Left lobe of liver (tissue), 1 donor: Measurements from ENCODE around the genes H2AC13, H2AC17, OR2B2, OR2B6, ZSCAN26 and ZSCAN31.

GRCh38 chr6:27687437-27688466 is 120.0 kb downstream of the H2BC13 start:
- PRO-cap, result unidirectional peak, plus-strand start at chr6:27688184

GRCh38 chr6:27752216-27752698 is 55.5 kb downstream of the H2BC13 start:
- PRO-cap, result no peak

- PRO-cap, result bidirectional peak, plus-strand start at chr6:27808173, minus-strand start at chr6:27807918
These were observed at the start of gene H2AC13 for GRCh38 chr6:27808080-27808351. TSS of gene H2AC13 (plus strand) at chr6:27808173.

DNA sequence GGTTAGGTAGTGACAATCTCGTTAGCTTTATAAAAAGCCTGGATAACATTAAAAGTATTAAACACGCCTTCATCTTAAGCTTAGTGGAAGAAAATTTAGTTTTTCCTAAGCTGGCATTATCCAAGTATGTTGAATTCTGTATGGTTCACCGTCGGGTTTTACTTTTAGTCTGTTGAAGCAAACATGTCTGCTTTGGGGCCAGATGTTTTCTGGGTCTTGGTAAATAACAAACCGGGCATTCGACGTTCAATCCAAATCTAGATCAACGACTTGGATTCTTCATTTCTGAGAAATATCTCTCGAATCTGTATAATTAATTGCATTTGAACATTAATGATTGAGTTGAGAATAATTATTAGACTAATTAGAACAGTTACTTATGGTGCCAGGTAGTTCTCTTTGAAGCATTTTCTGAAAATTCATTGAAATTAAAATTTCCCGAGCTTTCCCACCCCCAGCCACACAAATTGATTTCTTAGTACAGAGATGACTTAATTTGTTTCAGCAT is 850 bp downstream of the H2AC13 start:
- PRO-cap, result no peak

GRCh38 chr6:27867960-27868185 is 485 bp upstream of the H1-5 start:
- PRO-cap, result no peak

- PRO-cap, result unidirectional peak, minus-strand start at chr6:27893076; bidirectional peak, plus-strand start at chr6:27893425, minus-strand start at chr6:27893185
These were observed at the start of gene H2AC17 for GRCh38 chr6:27892554-27893314. TSS of gene H2AC17 (minus strand) at chr6:27893185.

- PRO-cap, result no peak
These were observed at the start of gene OR2B2 for GRCh38 chr6:27912177-27912665. TSS of gene OR2B2 (minus strand) at chr6:27912396.

DNA sequence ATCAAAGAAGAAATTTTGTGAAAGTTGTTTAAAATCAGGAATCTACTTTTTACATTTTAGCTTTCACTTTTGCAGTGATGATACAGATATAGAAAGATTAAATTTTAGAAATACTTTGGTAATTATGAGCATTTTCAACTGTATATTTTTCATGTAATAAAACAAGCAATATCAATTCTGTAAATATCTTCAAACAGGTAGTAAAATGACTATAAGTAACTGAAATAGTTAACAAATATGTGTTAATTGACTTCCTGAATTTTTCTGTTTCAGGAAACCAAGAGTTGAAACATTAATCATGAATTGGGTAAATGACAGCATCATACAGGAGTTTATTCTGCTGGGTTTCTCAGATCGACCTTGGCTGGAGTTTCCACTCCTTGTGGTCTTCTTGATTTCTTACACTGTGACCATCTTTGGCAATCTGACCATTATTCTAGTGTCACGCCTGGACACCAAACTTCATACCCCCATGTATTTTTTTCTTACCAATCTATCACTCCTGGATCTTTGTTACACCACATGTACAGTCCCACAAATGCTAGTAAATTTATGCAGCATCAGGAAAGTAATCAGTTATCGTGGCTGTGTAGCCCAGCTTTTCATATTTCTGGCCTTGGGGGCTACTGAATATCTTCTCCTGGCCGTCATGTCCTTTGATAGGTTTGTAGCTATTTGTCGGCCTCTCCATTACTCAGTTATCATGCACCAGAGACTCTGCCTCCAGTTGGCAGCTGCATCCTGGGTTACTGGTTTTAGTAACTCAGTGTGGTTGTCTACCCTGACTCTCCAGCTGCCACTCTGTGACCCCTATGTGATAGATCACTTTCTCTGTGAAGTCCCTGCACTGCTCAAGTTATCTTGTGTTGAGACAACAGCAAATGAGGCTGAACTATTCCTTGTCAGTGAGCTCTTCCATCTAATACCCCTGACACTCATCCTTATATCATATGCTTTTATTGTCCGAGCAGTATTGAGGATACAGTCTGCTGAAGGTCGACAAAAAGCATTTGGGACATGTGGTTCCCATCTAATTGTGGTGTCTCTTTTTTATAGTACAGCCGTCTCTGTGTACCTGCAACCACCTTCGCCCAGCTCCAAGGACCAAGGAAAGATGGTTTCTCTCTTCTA is at the start of gene OR2B6:
OR2B6 (plus strand) TSS at position 299 of the 1,131 bp plus-strand sequence.
- PRO-cap, result no peak

GRCh38 chr6:28148181-28148689 is 6.6 kb downstream of the ZKSCAN8 start:
- PRO-cap, result no peak

GRCh38 chr6:28259482-28259965 is 427 bp downstream of the NKAPL start:
- PRO-cap, result no peak

GRCh38 chr6:28266824-28267847 is at the start of gene ZSCAN26:
TSS of gene ZSCAN26 (plus strand) at chr6:28267143.
- PRO-cap, result bidirectional peak, plus-strand start at chr6:28267387, minus-strand start at chr6:28267255

- PRO-cap, result bidirectional peak, plus-strand start at chr6:28335662, minus-strand start at chr6:28335510; bidirectional peak, plus-strand start at chr6:28336044, minus-strand start at chr6:28335965; bidirectional peak, plus-strand start at chr6:28336214, minus-strand start at chr6:28336148
These were observed at the start of gene ZSCAN31 for GRCh38 chr6:28335627-28336306. TSS of gene ZSCAN31 (minus strand) at chr6:28336148.

GRCh38 chr6:28336307-28337023 is 517 bp upstream of the ZSCAN31 start:
- PRO-cap, result no peak

DNA sequence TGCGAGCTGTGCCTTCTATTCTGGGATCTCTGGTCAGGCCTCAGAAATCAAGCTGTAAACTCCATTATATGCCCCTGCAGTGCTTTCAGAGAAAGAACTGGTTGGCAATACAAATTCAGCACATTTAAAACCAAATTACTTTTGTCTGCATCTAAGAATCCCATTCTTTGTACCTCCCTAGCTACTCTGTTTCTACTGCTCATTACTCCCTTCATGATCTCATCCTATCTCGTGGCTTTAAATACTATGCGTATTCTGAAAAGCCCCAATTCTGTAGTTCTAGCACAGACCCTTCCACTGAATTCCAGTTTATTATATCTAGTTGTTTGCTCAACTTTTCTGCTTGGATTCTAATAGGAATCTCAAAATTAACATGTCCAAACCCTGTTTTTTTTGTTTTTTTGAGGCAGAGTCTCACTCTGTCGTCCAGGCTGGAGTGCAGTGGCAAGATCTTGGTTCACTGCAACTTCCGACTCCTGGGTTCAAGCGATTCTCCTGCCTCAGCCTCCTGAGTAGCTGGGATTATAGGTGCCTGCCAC is 4.9 kb downstream of the ZSCAN12 start:
- PRO-cap, result no peak

DNA sequence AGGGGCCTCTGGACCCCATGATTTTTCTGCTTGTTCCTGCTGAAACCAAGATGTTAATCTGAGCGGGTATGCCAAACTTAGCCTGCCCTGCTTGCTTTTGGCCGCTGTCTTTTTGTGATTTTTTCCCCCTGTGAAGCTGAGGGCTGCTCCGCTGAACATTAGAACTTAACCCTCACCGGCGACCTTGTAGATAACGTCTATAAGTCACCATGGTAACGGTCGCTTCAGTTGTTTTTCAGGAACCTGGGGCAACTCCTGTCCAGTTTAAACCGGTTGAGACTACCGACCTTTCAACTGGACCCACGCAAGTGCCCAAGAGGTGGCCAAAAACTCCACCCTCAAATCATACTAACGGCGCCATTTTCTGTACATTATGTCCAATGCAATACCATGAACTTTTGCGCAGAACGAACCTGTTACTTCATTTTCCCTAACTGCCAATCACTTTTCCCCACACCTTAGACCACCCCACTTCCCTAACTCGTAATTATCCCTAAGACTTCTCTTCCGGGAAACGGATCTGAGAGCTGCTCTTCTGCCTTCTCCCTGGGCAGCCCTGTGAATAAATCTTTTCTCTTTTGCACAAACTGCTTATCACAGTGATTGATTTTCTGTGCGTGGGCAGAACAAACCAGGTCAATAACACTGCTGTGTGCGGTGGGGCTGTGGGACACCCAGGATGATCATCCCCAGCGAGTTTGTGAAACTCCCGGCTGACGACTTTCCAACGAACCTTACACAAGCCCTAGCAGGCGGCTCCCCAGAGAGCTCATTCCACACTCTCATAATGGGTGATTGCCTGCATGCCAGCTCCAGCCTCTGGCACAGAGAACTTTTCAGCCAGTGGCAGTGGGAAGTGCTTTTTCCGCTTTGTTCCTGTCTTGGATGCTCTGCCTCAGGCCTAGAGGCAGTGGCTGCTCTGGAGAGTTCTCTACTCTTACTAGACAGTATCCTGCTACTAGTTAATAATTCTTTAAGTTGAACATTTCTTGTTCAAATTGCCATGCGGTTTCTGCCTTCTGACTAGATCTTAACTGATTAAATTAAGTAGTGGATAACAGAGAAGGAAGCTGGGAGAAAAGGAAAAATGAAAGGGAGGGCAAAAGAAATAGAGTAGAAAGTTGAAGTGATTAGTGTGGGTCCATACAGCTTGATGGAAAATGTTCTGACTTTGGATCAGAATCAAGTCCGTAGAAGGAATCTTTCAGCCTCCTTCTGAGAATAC is 28.6 kb downstream of the GPX5 start:
- PRO-cap, result bidirectional peak, plus-strand start at position 341 of the sequence, minus-strand start at position 167 of the sequence; bidirectional peak, plus-strand start at position 779 of the sequence, minus-strand start at position 548 of the sequence

GRCh38 chr6:28615839-28616944 is 29.1 kb upstream of the SCAND3 start:
- PRO-cap, result no peak

- PRO-cap, result no peak
These were observed 34.1 kb upstream of the SCAND3 start for GRCh38 chr6:28621134-28621744.

GRCh38 chr6:28657223-28658049 is 70.3 kb upstream of the SCAND3 start:
- PRO-cap, result no peak

GRCh38 chr6:28674166-28674723 is 87.1 kb upstream of the SCAND3 start:
- PRO-cap, result no peak

DNA sequence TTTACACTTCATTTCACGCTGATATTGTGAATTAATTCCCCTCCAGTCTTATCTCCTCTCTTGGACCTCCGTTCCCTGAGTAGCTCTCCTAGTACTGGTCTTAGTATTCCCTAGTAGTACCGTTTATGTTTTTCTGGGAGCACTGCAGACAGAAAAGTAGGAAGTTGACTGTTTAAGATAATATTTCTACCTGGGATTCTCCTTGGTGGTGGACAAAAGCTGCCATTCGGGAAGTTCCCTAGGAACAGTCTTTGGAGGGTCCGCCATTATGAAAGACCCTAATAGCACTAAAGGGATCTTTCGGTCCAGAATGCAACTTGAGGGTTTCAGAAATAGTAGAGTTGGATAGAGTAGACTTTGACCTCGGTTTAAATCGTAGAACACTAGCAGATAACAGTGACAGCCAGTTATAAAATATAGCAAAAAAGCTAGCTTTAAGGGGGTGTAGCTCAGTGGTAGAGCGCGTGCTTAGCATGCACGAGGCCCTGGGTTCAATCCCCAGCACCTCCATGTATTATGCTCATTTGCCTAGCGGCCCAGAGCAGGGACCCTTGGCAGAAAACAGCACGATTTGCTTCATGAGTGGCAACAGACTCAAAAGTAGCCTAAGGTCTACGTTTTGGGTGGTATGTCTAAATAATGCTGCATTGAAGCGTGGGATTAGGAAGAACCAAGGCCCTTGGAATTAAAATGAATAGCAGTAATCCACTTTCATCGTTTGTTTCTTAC is 123.2 kb upstream of the SCAND3 start:
- PRO-cap, result no peak